Bronchus (tissue), 1 donor: ENCODE measurements around the genes PSG11, IRGQ and SMG9.

- PRO-cap, result no peak
Measured at GRCh38 chr19:42250147-42250752, 4.7 kb downstream of the ERF start.

- PRO-cap, result no peak
Measured at GRCh38 chr19:42251429-42252134, 3.3 kb downstream of the ERF start.

DNA sequence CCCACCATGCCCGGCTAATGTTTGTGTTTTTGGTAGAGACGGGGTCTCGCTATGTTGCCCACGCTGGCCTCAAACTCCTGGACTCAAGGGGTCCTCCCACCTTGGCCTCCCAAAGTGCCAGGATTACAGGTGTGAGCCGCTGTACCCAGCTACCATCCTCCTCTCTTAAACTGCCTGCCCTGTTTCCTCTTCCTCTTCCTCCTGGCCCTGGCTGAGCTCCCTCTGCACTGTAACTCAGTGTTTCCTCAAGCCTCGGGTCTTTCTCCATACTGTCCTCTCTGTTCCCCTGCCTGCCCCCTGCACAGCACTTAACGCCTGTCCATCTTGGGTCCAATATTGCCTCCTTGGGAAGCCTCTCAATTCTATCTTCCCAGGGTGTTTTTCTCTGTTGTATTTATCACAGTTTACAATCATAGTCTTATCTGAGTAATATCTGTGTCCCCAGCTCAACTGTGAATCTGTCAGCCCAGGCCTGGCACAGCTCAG lies 6.1 kb downstream of the LIPE start:
- PRO-cap, result no peak

GRCh38 chr19:42558691-42558940 lies 30.3 kb upstream of the CEACAM1 start:
- PRO-cap, result no peak

- PRO-cap, result no peak
Measured at GRCh38 chr19:43026274-43026751, at the start of gene PSG11. Gene PSG11, minus strand, starts transcription at chr19:43026469.

DNA sequence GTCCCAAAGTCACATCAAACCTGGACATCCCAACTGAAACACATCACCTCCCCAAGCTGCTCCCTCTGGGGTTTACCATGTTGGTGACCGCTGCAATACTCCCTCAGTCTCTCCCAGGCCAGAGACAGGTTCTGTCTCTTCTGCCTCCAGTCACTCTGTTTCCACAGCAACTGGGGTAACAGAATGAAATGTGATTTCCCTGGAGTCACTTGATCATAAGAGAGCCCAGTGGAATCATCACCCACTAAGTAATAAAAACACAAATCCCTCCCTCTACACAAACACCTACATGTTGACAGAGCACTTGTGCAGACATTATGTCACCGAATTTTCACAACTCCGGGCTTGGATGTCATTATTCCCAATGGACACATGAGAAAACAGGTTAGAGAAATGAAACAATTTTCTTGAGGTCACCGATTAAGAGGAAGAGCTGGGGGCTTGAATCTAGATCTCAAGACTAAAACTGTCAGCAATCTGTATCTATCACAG lies 3.3 kb downstream of the XRCC1 start:
- PRO-cap, result no peak

- PRO-cap, result no peak
Measured at GRCh38 chr19:43574306-43574810, 969 bp downstream of the XRCC1 start.

- PRO-cap, result no peak
Measured at GRCh38 chr19:43574811-43575369, 437 bp downstream of the XRCC1 start.

DNA sequence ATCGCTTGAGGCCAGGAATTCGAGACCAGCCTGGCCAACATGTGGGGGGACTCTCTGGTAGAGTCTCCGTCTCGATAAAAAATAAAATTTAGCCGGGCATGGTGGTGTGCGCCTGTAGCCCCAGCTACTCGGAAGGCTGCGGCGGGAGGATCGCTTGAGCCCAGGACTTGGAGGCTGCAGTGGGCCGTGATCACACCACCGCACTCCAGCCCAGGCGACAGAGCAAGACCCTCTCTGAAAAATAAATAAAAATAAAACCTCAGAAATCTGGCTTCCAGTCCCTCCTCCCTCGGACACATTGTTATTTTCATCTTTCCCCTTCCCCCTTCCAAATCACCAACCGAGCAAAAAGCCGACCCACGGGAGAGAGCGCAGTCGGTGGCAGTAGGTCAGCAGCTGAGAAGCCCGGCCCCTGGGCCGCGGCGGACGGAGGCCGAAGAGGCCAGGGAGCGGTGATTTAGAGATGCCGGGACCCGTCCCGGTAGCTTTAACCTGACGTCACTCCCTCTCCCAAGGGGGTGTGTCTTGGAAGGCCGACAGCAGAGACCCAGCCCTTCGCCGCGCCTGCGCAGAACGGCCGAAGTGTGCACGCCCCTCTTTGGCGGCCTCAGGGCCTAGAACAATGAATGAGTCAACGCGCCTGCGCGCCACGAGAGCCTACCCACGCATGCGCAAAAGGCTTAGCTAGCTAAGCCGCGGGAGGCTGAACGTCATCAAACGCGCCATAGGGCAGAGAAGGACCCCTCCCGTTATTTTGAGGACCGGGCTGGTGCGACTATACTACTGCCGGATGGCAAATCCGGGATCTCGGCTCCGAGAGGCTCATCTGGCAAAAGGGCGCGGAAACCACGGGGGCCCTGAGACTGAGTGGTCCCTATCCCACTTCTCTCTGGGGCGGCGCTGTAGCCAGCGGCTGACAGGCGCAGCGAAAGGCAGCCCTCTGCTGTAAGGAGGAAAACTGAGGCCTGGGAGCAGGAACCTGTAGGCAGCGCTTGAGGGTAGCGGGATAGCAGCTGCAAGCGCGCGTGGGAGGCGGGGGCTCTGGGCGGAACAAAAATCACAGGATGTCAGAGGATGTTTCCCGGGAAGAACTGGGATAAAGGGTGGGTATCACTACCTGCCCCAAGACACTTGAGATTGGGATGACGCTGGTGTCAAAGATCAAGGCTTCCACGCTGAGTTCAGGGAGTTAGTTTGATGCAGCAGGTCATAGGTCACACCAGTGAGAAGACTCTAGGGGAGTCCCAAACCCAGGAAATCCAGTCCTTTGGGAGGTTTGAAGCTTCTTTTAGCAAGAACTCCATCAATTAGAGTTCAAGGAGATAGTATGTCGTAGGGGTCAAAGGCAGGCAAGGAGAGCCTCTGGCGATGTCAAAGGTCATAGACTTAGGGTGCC lies at the start of gene IRGQ:
IRGQ (minus strand) TSS at position 494 of the 1,396 bp plus-strand sequence.
- PRO-cap, result bidirectional peak, plus-strand start at position 783 of the sequence, minus-strand start at position 432 of the sequence; unidirectional peak, plus-strand start at position 955 of the sequence

DNA sequence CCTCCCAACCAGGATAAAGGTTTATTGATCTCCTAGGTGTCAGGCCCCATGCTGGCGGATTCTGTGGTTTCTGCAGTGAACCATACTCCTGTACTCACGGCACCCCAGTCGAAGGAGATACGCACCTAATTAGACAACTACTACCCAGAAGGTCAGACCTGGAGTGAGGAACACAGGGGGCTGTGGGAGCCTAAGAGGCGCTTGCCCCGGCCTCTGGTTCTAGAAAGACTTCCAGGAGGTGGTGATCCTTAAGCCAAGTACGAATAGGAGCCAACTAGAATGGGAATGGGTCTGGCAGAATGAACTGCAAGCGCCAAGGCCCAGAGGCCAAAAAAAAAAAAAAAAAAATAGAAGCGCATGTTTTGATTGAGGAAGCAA lies 720 bp upstream of the ZNF428 start:
- PRO-cap, result no peak

- PRO-cap, result no peak
Measured at GRCh38 chr19:43656357-43656903, 13.5 kb downstream of the PLAUR start.

DNA sequence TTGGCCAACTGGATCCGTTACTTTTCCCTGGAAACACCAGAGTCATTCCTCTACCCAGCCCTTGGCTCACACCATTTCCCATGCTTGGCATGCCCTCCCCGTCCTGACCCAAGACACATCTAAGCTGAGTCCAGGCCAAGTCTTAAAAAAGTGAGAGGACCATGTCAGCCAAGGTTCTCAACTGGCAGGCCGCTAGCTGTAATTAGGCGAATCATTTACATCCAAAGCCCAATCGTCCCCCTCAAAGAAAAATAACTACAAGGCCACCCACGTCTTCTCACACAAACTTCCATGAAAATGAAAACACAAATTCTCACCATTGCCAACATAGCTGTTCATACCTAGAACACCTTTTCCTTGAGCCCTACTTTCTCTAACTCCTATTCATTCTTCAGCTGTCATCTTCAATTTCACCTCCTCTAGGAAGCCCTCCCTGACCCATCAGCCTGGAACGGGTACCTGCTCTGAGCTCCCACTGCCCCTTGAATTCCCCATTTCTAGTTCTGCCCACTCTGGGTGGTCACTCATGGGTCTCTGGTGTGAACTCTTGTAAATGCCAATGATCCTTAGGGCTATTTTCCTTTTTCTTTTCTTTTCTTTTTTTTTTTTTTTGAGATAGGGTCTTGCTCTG lies 11.3 kb downstream of the PLAUR start:
- PRO-cap, result no peak

DNA sequence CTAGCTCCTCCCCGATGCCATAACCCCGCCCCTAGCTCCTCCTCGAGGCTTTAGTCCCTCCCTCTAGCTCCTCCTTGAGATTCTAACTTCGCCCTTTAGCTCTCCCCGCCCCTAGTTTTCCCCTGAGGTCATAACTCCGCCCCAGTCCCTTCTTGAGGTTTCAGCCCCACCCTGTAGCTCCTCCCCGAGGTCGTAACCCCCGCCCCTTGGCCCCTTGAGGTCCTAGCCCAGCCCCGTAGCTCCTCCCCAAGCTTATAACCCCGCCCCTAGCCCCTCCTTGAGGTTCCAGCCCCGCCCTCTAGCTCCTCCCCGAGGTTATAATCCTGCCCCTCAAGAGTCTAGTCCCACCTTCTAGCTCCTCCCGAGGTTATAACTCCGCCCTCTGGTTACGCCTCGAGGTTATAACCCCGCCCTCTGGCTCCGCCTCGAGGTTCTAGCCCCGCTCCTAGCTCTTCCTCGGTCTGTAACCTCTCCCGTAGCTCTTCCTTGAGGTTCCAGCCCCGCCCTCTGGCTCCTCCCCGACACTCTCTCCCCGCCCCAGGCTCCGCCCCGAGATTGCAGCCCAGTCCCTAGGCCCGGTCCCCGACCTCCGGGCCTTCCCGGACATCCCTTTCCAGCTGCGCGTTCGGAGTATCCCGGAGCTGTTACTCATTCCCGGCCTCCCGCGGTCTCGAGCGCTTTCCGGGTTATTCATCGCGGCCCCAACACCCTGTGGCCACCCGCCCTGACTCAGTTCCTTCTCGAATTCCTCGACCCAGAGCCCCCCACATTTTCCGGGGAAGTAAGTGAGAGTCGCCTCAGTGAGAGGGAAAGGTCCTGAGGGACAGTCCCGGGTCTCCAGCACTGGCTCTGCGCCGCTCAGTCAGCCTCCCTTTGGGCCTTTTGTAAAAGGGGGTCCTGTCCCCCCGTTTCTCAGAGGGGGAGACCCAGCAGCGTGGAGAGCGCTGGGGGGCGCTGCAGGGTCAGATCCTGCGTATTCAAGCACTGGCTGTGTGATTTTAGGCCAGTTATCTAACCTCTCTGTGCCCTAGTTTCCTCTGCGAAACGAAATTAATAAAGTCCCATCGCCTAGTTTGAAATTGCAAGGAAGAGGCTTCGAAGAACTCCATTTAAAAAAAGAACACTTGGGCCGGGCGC lies 1.2 kb downstream of the PLAUR start:
- PRO-cap, result bidirectional peak, plus-strand start at position 616 of the sequence, minus-strand start at position 463 of the sequence

DNA sequence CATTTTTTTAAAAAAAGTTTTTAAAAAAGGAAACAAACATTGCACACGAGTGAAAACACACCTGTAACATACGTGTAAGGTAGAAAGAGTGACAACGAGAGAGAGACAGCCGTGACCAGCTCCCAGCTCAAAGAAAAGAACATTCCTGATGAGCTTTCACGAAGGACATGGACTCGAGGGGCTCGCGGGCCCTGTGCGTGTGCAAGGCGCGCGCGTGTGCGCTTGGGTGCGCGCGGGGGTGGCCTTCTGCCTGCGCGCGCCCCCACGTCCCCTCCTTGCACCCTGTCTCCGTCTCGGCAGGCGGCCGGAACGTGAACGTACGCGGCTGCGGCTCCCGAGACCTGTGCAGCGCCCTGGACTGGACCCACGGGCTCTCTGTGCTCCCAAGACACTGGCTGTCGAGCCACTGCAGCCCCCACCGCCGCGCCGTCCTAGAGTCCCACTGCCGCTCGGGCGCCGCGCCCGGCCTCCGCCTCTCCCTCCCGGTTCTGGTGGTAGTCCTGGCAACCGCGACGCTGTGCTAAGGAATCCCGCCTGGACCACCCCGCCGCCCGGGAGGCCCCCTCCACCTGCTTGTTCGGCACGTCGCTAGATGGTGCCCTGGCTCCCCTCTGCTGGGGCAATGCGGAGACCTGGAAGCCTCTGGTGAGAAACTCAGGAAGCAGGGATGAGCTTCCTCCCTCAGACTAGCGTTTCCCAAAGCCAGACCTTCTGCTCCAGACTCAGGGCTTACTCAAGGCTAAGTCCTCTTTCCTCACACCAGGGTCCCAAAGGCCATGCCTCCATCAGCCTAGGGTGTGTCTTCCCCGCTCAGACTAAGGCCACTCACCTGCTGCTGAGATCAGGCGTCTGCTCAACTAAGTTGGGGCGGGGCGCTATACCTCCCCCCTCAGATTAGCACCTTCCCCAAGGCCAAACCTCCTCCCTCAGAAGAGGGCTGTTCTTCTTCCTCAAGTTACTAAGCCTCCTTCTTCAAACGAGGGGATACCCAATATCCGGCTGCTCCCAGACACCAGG lies 16.3 kb upstream of the IRGC start:
- PRO-cap, result unidirectional peak, plus-strand start at position 82 of the sequence; unidirectional peak, plus-strand start at position 291 of the sequence

DNA sequence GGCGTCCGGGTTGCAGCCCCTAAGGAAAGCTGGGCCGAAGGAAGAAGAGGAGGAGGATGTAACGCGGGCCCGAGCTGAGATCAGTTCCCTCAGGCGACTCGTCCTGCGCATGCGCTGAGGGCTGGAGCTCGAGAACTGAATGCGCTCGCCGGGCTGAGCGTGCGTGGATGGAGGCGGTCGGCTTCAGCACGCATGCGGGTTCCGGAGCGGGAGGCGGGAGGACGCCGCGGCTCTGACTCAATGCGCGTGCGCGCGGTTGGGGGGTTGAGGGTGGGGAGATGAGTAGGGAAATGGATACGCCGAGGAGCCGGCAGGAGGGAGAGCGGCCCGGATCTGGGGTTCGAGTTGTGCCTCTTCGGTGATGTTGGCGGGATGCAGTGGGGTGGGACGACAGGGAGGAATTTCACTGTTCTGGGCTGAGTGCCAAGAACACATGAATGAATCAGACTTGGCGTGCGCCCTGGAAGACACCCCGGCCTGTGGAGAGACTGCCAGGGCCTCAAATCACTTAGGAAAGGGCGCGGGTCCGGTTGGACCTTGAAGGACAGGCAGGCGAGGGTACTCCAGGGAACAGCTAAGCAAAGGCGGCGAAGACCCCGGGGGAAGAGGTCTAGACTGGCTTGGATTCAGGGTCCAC lies at the start of gene SMG9:
SMG9 (minus strand) TSS at position 141 of the 637 bp plus-strand sequence.
- PRO-cap, result bidirectional peak, plus-strand start at position 267 of the sequence, minus-strand start at position 100 of the sequence

DNA sequence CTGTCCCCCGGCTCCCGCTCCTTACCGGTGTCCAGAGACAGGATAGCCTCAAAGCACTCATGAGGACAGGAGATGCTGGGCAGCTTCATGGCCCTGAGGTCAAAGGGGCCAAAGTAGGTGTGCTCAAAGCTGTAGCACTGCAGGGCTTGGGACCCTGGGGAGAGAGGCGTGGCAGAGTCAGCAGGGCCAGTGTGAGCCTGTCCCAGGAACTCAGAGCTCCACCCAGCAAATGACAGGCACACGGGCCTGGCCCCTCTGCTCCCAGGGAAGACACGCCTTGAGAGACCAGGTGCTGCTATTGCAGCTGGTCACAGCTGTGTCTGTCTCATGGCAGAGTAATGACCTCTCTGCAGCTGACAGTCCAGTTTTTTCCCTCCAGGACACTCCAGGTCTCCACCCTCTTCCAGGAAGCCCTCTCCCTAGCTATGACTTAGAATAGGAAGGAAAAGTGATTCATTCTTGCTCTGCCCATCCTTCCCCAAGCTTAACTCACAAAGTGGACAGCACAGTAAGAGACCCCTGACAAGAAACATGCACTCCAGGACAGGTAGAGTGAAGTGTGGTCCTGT lies 2.5 kb downstream of the LYPD5 start:
- PRO-cap, result no peak

DNA sequence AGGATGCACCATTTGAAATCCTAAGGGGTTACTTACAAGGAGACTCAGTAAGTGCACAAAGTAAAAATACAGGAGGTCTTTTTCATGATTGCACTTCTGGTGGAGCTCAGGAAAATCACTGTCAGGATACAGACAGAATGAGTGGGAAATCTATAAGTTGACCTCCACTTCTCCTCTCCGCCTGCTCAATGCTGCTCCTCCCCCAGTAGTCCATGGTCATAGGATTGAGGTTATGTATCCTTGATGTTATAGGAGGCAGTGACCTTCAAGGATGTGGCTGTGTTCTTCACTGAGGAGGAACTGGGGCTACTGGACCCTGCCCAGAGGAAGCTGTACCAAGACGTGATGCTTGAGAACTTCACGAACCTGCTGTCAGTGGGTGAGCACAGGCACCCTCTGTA lies 5.8 kb downstream of the ZNF230 start:
- PRO-cap, result no peak

GRCh38 chr19:44032780-44033150 lies 7.6 kb downstream of the ZNF222 start:
- PRO-cap, result no peak

- PRO-cap, result no peak
Measured at GRCh38 chr19:44107107-44108236, 5.7 kb upstream of the ZNF225 start.

- PRO-cap, result no peak
Measured at GRCh38 chr19:44367062-44367632, 10.7 kb upstream of the ZNF112 start.